ENCODE measurements around a stretch of chr9.

DNA sequence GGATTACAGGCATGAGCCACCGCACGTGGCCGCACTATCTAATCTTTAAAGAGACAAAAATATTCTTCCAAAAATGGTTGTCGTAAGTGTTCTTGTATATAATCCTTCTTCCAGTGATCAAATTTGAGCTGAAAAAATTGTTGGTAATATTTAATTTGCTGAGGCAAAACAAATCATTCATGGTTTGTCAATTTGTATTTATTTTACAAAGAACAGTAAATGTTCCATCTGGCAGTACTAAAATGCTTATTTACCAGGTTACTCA lies 6.1 kb downstream of the GNE start:
- PRO-cap = no peak
- RAMPAGE, long total RNA, 2 experiments = no peak in any of the 2 experiments

GRCh38 chr9:36276808-36277277 lies 18.6 kb upstream of the GNE start:
- PRO-cap = unidirectional peak, minus-strand start at chr9:36276978
- RAMPAGE, long total RNA, 2 experiments = no peak in any of the 2 experiments

DNA sequence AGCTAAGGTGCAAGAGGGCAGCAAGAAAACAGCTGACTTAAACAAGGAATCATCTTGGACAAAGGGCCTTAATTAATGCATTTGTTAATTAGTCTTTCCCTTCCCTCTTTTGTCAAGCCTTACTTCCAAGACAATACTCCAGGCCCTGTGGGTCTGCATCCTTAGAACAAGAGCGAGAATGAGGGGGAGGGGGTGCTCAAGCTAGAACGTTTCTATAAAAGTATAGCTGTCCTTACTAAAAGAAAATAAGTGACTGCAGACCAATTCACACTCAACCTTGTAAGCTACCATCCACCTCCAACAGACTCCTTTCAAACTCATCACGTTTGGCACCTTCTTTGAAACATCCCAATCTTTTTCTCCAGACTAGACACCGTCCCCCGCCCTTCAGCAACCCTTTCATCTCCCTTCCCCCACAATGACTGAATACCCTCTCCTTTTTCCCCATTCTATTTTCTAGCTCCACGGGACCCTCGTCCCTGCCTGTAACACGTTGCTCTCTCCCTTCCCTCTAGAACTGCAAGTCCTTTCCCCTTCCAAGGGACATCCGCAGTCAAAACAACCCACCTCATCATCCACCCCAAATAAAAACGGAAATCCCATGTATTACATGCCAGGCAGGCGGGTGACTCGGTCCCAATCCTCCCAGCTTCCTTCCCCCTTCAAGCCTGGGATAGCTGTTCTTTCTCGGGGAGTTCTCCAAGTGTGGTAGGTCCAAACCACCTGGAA lies 85.8 kb upstream of the RNF38 start:
- PRO-cap = unidirectional peak, plus-strand start at position 616 of the sequence
- RAMPAGE, long total RNA, 2 experiments = no peak in any of the 2 experiments

- PRO-cap = no peak
- RAMPAGE, long total RNA, 2 experiments = no peak in any of the 2 experiments
Observed at GRCh38 chr9:36566626-36567415, 5.9 kb upstream of the MELK start.

GRCh38 chr9:36924980-36925225 lies 109.2 kb downstream of the PAX5 start:
- PRO-cap = no peak
- RAMPAGE, long total RNA, 2 experiments = no peak in any of the 2 experiments

DNA sequence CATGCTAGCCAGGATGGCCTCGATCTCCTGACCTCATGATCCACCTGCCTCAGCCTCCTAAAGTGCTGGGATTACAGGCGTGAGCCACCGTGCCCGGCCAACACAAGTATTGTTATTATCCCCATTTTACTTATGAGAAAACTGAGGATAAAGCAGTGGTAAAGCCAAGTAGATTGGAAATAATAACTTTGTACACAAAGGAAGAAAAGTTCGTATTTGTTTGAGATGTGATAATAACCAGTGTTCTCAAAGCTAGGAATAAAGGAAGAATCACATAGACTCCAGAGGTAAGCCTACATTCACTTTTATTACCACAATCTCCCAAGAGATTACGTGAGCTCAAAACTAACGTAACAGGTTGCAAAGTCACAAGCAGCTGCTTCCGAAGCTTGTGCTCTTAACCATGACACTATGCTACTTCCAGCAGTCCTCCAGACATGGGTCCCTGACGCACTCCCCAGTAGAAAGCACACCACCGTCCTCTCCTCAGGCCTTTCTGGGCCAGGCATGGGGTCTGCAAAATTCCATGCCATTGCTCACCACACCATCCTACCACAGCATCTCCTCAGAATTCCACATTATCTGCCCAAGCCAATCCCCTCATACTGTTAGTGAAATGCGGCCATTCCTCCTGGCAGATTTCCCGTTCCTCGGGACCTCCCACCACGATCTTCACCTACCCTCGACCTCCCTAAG lies 84.7 kb downstream of the PAX5 start:
- PRO-cap = no peak
- RAMPAGE, long total RNA, 2 experiments = no peak in any of the 2 experiments

DNA sequence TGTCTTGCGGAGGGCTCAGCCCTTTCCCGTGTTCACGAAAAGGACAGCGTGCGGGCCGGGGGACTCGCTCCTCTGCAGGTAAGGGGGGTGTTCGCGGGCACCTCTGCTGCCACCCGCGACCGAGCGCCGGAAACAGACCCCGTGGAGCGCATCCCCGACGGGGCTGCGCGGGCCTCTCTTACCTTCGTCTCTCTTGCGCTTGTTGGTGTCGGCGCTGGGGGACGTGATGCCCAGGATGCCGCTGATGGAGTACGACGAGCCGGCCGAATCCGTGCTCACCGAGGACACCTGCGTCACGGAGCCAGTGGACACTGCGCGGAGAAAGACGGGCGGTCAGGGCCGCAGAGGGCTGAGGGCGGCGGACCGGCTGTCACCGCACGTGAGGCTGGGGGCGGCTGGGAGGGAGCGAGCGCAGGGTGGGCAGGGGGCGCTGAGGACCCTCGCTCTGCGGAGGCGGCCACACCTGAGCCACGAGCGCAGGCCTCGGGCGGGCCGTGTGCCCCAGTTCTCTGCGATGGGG lies 31.5 kb downstream of the PAX5 start:
- PRO-cap = no peak
- RAMPAGE, long total RNA, 2 experiments = no peak in any of the 2 experiments

DNA sequence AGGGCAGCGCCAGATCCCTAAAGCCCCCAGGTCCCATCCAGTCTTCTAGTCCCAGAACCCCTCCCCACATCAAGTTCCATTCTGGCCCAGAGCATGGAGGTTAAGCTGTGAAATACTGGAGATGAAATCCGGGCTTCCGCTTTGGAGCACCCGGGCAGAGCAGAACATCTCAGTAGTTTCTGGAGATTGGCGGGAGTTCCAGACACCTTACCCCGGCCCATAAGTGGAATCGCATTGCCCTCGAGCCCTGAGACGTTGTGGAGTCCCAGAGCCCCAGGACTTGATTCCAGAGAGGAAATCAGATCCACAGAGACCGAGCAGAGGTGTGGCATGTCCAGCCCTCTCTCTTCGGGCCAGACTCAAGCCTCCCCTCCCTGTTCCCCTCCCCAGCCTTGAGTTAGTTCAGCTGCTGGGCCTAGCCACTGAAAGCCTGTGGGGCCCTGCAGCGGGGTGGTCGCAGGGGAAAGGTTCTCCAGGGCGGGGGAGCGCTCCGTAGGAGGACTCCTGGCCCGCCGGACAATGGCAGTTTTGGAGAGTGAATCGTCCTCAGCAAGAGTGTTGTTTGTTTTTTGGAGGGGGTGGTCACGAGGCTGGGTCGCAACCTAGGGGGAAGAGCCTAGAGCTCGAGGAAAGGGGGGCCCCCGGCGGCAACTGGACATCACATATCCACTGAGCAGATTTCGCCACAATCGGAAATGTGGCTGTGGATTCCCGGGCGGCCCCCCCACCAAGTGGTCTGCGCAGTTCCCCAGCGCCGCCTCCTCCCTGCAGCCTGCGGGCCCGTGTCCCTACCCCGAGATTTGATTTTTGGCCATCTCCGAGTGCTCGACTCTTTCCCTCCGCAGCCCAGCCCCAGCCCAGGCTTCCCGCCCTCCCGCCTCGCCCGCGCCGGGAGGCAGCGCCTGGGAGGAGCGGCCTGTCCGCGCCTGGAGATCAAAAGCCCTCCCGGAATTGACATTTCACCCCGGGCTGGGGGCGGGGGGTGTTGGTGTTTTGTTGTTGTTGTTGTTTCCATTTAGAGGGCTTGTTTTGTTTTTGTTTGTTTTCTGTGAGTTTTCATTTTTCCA lies 1.2 kb upstream of the PAX5 start:
- PRO-cap = no peak
- RAMPAGE, long total RNA, 2 experiments = no peak in any of the 2 experiments

DNA sequence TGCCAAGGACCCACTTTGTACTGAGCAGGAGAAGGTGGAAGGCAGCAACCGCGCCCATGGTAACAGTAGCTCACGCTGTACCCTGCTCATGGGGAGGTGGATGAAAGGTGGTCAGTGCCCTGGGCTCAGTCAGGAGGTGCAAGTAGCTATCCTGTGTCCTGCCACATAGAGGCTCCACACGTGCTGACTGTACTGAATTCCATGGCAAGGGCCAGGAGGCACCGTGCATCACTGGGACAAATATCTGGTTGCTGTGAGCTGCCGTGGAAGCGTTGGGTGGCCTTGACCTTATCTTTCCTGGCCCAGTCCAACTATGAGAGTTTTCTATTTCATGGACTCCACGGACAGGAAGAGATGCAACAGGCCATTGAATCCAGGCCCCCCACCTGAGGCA lies 1.6 kb downstream of the GRHPR start:
- PRO-cap = no peak
- RAMPAGE, long total RNA, 2 experiments = no peak in any of the 2 experiments

DNA sequence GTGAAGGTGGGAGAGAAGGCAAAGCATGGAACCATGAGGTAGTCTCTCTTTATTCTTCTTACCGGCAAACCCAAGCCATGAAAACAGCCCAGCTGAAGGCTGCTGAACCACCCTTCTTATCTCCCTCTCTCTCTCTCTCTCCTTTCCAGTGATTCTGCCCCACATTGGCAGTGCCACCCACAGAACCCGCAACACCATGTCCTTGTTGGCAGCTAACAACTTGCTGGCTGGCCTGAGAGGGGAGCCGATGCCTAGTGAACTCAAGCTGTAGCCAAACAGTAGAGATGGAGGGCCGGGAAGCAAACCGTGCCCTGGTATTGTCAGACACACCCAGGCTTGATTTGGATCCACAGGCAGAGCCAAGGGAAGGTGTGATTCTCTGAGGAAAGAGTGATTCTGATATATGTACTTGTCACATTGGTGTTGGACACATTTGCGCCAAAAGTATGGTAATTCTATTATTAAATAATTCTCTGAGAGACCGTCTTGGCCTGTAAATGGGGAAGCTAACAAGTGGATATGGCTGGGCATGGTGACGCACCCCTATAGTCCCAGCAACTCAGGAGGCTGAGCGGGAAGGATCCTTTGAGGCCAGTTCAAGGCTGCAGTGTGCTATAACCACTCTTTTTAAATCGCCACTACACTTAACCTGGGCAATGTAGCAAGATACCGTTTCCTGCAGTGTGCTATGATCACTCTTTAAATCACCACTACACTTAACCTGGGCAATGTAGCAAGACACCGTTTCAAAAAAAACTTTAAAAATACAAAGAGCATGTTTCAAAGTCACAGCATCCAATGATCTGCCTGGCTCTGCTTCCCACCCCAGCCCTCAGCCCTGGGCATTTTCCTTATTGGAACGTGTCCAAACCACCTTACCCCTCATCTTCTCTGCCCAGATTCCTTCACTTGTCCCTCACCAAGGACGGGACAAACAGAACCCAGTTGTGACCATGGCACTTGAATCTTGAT lies 14.3 kb downstream of the GRHPR start:
- PRO-cap = no peak
- RAMPAGE, long total RNA, 2 experiments = no peak in any of the 2 experiments

DNA sequence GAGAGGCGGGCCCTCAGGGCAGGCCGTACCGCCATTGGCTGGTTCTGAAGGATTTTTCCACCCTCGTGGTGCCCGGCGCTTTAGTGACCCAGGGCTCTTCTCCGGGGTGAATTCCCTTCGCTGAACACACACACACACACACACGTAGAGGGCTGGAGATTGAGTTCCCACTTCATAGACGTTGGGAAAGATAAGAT lies 513 bp upstream of the ZBTB5 start:
- PRO-cap = bidirectional peak, plus-strand start at position 109 of the sequence, minus-strand start outside the sequence
- RAMPAGE, long total RNA, 2 experiments = no peak in any of the 2 experiments

DNA sequence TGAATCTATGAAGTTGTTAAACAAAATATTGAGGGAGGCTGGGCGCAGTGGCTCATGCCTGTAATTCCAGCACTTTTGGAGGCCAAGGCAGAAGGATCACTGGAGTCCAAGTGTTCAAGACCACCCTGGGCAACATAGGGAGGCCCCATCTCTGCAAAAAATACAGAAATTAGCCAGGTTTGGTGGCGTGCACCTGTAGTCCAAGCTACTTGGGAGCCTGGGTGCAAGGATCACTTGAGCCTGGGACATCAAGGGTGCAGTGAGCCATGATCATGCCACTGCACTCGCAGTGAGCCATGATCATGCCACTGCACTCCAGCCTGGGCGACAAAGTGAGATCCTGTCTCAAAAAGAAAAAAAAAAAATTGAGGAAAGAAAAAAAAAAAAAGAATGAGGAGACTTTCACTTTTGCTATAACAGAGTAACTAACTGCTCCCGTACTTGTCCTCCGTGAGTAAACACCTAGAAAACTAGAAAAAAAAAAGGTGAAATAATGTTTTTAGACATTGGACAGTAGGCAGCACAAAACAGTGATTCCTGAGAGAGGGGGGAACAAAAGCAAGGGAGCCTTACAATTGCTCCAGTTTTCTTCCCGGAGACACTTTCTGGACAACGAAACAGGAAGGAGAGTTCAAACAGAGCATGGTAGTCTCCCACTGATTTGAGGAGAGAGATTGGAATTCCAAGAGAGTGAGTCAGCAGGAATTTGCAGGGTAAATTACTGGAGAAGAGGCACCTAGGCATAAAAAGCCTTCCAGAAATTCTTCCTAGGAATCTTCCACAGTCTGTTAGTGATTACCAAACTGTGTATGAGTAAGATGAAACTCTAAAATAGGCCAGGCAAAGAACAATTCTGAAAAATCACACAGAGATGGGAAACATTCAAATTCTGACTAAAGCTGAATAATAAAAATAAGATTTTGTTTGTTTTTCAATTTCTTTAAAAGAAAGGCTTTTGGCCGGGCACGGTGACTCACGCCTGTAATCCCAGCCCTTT lies 6.9 kb upstream of the ZBTB5 start:
- PRO-cap = no peak
- RAMPAGE, long total RNA, 2 experiments = no peak in any of the 2 experiments

- PRO-cap = no peak
- RAMPAGE, long total RNA, 2 experiments = no peak in any of the 2 experiments
Observed at GRCh38 chr9:37565277-37566005, 10.7 kb downstream of the FBXO10 start.

GRCh38 chr9:37646981-37647209 lies 3.9 kb upstream of the FRMPD1 start:
- PRO-cap = no peak
- RAMPAGE, long total RNA, 2 experiments = no peak in any of the 2 experiments

DNA sequence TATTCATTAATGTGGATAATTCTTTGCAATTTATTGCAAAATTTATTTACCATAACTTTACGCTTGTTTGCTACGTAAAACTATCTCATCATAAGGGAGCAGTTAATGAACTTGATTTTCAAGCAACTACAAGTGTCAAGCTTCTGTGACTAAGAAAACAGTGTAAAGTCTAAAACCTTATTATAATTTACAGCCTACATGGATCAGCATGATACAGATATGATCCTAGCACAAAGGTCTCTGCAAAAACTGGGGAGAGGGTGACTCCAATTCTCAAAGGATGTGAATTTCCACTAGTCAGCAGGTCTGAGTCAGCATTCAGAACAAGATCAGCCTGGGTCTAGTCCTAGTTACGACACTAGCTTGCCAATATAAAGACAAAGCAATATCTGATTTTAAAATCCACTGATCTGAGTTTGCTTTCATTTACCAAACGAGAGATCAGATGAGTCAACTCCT lies 1.3 kb downstream of the SLC25A51 start:
- PRO-cap = no peak
- RAMPAGE, long total RNA, 2 experiments = no peak in any of the 2 experiments

GRCh38 chr9:37967230-37967646 lies 63.3 kb upstream of the SLC25A51 start:
- PRO-cap = no peak
- RAMPAGE, long total RNA, 2 experiments = no peak in any of the 2 experiments

- PRO-cap = no peak
- RAMPAGE, long total RNA, 2 experiments = no peak in any of the 2 experiments
Observed at GRCh38 chr9:38063912-38064650, 4.9 kb downstream of the SHB start.

DNA sequence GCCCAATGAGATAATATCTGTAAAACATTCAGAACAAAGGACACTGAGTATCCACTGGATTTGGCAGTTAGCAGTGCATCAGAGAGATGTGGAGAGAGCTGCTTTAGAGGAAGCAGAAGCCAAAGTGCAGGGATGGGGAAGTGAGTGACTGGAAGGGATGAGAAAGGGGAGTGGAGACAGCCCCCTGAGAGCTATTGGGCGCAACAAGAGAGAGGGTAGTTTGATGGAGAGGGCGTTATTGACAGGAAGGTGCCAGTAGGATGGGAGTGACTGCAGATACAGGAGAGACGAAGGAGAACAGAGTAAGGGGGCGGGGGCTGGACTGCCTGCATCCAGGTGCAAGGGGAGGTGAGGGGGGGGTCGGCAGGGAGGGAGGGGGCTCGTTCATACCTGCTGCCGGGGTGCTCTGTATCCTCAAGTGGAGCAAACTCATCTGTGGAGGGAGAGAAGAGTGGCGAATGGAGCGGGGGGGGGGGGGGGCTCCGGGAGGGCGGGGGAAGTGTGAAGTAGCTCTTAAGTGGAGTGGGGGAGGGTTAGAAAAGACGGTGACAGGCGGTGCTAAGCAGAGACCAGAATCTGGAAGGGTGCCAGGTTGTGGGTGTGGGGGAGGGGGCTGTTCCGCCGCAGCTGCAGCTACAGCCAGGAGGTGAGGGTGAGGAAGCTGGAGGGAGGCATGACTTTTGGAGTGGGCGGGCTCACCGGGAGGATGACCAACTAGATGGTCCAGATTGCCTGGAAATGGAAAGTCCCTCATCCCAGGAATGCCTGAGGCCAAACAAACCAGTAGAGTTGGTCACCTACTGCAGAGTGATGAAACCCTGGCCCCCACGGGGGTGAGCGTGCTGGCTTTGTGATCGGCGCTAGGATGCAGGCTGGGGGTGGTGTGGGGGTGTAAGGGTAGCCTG lies 157.8 kb upstream of the SHB start:
- PRO-cap = no peak
- RAMPAGE, long total RNA, 2 experiments = no peak in any of the 2 experiments

DNA sequence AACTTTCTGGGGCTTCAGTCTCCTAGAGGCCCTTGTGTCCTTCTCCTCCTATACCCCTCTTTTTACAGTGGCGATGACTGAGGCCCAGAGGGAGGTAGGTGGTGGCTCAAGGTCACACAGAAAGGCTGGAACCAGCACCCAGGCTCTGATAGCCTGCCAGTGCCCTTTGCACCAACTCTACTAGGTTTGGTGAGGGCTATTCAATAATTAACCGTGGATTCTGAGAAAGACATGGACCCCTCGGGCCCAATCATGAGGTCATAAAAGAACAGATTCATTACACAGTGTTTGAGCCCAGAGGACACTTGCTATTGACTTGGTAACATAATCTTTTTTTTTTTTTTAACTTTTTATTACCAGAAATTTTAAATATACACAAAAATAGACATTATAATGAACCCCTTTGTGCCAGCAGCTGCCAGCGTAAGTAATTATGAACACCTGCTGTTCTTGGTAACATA lies 6.1 kb upstream of the ALDH1B1 start:
- PRO-cap = no peak
- RAMPAGE, long total RNA, 2 experiments = no peak in any of the 2 experiments

GRCh38 chr9:38431294-38431730 lies 7.1 kb upstream of the IGFBPL1 start:
- PRO-cap = no peak
- RAMPAGE, long total RNA, 2 experiments = no peak in any of the 2 experiments